ENCODE measurements around a stretch of chr2.

DNA sequence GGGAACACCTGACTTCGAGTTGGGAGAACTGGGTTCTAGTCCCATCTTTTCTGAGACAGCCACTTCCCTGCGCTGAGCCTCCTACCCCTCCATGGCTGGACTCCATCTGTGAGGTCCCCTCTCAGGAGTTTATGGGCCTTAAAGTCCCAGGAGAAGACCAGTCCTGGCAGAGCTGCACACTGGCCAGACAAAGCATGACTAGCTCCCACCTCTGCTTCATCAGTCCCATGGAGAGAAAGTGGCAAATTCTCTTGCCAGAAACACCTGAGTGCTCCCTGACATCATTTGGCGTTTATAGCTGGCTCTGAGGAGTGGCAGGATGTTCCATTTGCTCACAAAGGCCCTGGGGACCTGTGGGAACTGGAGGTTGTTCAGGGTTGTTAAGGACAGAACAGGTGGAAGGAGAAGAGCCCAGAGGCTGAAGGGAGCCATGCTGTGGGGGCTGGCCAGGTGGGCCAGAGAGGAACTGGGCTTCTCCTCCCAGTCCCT is 56.0 kb downstream of the RPL37A start:
- PRO-cap, result no peak

- PRO-cap, result no peak
Measured at GRCh38 chr2:216565555-216565927, 66.9 kb downstream of the RPL37A start.

DNA sequence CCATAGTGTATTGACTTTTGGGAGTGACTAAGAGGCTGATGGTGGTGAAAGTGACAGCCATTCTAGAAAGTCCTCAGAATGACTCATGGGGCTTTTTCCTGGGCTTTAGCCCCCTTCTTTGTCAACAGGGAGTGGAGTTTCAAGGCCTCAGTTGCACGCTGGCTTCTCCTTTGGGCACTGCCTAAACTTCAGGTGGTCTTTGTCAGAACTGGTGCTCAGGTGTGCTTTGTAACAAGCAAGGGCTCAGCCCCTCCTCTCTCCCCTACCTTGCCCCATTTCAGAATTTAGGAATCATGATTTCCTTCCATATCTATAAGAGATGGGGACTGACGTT is 61.3 kb upstream of the IGFBP2 start:
- PRO-cap, result no peak

- PRO-cap, result no peak
Measured at GRCh38 chr2:216671583-216671764, 23.9 kb downstream of the IGFBP5 start.

DNA sequence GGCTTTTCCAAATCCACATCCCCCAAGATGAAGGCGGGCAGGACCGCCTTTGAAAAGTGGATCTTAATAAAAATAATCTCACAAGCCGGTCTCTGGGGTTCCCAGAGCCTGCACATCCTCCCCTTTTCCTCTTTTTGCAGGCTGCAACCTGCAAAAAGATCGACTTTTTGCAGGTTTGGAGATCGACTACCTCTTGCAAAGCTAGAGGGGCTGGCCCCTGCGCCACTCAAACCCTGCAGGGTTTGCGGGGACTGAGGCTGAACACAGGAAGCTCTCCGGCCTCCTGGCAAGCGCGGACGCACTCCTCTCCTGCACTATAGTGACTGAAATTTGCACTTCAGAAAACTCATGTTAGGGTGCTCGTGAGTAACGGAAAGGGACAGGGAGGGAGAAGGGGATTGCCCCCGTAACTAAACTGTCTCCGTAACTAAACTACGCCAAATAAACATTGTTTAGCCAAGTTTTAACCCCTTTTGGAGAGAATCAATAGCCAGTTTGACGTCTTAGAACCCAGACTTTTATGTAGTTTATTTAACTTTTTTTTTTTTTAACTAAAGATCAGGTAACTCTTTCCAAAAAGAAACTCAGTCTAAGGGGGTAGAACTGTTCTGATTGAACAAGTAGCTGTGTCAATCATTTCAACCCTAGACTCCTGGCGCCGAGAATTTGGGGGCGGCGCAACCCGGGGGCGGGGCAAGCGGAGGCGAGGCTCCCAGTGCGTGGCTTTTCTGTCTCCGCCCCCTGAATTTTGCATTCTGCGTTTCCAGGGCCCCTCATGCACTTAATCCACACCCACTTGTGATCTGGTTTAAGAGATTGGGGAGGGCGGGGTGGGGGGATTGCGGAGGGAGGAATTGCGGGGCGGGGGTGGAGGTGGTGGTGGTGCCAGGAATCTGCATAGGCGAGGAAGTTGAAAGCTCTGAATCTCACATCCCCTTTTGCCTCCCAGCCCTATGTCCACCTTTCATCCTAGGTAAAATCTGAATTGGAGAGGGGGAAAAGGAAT is 2.4 kb downstream of the IGFBP5 start:
- PRO-cap, result bidirectional peak, plus-strand start at position 753 of the sequence, minus-strand start at position 610 of the sequence

DNA sequence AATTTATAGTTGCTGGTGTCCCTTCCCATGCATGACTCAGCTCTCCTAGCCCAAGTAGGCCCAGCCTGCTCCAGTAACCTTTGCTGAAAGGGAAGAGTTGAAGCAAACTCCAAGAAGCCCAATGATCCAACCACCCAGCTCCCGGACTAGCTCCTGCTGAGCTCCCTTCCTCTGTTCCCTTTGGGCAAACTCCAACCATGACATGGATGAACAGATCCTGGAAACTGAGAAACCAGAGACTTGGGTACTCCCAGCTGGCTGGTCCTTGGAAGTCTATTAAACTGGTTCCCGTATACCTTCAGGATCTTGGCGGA is 59.6 kb downstream of the TNP1 start:
- PRO-cap, result no peak

DNA sequence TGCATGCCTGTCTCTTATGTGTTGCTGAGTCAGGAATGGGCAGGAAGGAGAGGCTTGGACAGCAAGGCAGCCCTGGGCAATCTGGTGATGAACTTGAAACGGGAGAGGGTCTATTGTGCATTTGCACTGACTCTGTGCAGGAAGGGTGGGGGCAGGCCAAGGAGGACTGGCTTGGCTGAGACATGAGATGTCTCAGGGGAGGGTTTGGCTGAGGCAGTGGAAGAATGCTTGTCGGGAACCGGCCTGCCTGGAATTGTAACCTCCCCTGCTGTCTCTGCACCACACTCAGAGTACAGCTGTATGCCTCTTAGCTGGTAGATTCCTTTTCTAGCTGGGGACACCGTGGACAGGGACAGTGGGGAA is 176.1 kb upstream of the TNP1 start:
- PRO-cap, result no peak

DNA sequence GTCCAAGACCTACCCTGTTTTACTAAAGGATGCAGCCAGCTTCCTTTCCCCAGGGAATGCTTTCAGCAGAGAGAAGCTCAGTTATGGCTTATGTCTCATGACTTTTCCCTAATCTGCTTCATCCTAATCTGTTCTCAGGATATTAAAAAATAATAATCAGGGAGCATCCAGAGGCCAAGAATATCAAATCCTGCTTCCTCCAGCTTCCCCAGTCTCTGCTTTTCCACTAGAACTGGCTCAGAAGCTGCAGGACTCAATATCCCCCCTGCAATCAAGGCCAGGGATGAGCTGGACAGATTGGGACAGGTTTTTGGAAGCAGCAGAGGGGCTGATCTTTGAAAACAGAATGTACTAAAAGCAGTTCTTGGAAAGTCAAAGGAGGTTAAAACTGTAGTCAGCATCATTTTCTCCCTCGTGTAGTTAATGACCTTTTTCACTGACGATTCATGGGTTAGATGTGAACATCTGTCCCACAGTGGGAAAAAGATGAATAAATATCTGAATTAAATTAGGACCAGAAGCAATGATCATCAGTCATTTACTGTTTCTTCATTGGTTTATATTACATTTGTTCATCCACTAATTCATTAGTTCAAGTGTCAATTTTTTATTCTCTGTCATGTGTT is 327.0 kb upstream of the TNP1 start:
- PRO-cap, result no peak

- PRO-cap, result no peak
Measured at GRCh38 chr2:217249558-217249818, 389.6 kb upstream of the TNP1 start.

DNA sequence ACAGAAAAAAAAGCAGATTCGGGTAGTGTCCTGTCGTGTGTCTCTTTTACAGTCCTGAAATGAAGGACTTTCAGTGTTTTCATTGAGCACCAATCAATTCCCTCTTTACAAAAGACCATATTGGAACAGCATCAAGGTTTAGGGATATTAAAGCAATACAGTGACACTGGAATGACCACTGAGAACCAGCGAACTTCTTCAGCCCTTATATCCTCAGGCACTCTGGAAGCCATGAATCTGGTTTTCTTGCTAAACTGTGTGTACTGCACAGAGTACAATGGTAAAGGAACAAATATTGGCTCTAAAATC is 450.3 kb upstream of the TNP1 start:
- PRO-cap, result no peak

DNA sequence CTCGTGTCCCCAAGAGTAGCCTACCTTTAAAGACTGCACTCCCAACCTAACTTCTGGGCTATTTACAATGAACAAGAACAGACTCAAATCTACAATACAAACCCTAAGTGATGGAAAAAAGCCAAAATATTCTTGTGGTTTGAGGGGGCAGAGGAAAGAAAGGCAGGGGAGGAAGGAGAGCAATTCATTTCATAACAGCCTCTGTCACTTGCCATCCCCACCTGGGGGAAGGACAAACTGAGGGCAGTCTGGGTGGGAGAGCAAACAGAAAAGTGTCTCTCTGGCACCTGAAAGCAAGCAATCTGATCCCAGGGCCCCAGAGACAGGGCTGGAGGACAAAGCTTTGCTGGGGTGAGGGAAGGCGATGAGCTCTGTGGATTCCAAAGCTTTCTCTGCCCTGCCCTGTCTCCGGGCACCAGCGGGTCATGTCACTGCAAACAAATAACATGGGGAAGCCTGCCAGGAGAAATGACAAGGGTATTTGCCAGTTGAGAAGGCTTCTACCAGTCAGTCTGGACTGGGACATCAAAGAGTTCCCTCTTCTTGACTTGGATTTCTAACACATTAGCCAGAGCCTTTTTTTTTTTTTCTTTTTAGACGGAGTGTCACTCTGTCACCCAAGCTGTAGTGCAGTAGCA is 528.1 kb upstream of the TNP1 start:
- PRO-cap, result no peak

DNA sequence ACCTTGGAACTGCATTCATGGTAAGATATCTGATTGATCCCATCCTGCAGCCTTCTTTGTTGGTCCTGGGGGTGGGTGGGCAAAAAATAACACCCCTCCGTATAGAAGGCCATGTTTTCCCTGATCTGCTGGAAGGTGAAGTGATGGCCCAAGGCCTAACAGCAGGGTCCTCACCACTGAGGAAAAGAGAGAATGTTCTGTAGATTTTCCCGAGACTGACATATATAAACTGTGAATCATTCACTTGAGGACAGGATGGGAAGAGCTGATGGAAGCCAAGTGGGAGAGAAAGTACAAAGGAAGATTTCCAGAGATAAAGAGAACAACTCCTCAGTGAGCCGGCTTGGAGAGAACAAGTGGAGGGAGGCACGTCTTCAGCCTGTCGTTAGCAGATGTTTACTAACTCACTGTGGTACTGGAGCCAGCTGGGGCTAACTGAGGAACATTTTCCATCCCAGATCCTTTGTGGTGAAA is 552.8 kb upstream of the TNP1 start:
- PRO-cap, result no peak

DNA sequence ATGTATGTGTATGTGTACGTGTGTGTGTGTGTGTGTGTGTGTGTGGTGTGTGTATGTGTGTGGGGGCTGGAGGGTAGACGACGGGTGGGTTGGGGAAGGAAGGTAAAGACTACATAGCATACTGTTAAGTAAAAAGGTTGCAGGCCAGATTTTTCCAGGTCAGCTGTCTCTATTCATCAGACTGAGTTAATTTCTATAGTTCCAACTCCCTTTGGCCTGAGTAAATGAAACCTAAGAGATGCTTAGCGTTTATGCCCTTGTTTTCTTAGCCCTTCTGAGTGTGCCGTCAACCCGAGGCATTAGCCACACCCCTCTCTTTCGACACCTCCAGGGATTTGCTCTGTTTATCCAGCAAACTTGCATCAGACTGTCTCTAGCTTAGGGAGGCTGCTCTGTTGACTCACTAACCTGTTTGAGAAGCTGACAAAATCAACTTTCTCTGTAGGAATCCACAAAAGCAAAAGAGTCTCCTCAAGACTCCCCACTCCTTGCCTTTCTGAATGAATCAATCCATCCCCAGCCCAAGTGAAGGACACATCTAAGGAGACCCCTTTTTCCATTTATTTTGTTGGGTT is 317.6 kb downstream of the TNS1 start:
- PRO-cap, result no peak

DNA sequence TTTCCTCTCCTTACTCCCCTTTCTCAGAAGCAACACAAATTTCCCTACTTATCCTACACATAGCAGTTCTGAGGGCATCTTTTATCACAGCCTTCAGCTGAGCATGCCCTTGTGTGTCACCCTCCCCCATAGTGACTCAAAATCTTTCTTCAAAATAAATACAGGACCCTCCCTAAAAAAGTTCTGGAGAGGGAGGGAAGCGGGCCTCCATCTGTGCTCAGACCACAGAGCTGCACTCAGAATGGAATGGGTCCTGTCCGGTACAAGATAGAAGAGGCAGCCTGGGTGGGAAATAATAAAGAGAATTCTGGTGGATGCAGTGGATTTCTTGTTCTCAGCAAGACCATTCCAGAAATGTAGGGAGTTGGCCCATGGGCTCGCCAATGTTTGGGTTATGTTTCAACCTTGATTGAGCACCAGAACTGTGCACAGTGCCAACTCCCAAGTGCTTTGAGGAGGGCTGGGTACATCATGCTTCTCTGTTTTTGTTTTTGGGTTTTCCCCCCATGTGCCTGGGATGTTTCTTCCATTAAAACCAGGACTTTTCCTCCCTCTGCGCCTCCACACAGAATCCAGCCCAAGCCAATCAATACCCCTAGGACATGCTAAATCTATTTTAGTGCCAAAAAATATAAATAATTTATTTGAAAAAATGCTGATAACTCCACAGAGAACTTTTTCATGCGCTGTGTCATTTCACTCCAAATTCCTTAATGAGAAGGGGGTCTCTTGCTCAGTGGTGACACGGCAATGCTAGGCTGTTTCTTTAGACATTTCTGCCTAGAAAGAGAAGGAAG is 304.1 kb downstream of the TNS1 start:
- PRO-cap, result no peak

GRCh38 chr2:217844104-217844460 is 158.7 kb downstream of the TNS1 start:
- PRO-cap, result no peak

DNA sequence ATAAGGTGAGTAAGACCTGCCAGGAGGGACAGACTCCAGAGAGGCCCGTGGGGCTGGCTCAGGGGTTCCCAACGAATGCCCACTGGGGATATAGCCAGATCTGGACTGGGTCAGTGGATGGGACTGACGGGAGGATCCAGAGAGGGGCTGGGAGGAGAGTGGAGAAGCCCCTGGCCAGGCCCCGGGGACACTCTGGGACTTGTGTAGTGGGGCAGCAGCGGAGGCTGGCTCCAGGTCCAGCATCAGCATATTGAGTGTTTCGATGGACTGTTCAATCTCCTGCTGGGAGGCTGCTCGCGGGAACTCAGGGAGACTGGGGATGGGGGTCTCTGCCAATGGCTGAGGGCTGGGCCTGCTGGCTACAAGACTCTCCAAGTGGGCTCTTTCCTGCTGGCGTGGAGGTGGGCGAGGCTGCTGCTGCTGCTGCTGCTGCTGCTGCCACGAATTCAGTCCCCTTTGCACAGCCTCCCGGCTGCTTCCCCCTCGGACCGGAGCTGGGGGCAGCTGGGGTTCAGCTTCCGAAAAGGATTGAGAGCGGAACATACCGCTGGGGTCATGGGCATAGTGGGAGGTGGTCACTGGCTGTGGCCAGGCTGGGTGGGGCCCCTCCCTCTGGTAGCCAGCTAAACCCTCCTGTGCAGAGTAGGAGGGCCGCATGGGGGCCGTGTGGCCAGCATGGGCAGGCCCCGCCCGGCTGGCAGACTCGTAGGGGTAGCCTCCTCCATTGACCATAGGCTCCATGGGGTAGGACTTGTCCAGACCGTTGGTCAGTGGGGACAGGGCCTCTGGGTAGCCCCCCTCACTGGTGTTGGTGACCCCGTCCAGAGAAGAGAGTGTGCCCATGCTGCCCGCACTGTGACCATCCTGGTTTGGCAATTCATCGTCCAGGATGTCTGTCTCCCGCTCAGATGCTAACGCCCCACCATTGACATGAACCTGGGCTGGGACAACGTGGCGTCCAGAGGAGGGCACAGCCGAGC is 154.8 kb downstream of the TNS1 start:
- PRO-cap, result no peak

- PRO-cap, result no peak
Measured at GRCh38 chr2:217865984-217867044, 136.5 kb downstream of the TNS1 start.

GRCh38 chr2:217902460-217903391 is 100.1 kb downstream of the TNS1 start:
- PRO-cap, result bidirectional peak, plus-strand start at chr2:217902967, minus-strand start at chr2:217902833

- PRO-cap, result no peak
Measured at GRCh38 chr2:217913202-217914018, 89.4 kb downstream of the TNS1 start.

DNA sequence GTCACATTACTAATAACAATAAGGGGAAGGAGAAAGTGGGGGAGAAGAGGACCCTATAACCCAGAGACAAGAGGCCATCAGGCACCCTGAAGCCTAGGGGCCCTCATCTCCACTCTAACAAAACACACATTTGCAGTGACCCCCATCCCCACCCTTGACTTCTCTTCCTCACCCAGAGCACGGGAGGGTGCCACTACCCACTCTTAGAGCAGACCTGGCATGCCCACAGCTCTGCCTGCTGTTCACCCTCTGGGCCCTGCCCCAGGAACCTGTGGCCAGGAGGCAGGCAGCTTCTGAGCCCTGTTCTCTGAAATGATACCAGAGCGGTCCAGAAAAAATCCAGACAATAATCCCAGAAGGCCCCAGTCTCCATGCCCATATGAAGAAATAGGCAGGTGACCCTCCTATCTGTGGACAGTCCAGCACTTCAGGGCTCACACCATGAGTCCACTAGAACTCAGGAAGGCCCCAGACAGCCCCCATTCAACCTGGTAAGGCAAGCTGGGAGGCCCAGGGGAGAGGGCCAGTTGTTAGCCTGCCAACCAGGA is 75.2 kb downstream of the TNS1 start:
- PRO-cap, result no peak